GM23248 (cell line): ENCODE results near the genes CADM3, KCNJ9 and PEA15.

- RAMPAGE, long total RNA, result no peak
Measured at GRCh38 chr1:158833370-158833670, 2.2 kb downstream of the MNDA start.

DNA sequence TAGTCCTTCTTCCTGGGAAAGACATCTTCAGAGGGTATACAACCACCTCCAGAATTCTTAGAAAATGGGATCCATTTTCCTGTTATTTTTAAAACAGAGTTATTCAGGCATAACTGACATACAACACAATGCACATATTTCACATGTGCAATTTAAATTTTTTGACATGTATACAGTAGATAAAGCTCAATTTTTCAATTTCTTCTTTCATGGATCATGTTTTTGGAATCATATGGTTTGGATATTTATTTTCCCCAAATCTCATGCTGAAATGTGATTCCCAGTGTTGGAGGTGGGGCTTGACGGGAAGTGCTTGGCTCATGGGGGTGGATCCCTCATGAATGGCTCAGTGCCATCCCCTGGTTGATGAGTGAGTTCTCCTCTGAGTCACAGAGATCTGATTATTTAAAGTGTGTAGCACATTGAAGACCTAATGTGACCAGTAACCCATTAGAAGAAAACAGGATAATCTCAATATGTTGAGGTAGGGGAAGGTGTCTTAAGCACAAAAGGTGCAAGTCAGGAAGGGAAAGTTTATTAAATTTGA is 2.0 kb downstream of the PYDC5 start:
- RAMPAGE, long total RNA, result no peak

DNA sequence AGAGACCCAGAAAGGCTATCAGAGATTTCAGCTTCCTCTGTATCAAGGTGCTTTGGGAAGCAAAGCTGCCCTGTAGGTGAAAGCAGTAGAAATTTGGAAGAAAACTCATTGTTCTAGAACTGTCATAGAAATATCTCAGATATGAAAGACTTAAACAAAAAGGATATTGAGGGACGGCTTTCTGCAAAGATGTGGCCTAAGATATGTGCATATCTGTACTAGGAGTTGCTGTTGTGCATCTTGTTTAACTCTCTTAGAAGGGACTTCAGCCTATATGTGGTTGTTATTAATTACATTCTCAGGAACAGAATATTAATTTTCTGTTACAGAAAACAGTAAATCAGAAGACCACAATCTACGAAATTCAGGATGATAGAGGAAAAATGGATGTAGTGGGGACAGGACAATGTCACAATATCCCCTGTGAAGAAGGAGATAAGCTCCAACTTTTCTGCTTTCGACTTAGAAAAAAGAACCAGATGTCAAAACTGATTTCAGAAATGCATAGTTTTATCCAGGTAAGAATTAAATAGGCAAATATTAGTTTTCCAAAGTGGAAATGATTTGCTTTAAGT is 10.4 kb downstream of the IFI16 start:
- RAMPAGE, long total RNA, result no peak

GRCh38 chr1:159055853-159056410 is 20.6 kb downstream of the AIM2 start:
- RAMPAGE, long total RNA, result no peak

GRCh38 chr1:159067801-159068734 is 8.5 kb downstream of the AIM2 start:
- RAMPAGE, long total RNA, result no peak

DNA sequence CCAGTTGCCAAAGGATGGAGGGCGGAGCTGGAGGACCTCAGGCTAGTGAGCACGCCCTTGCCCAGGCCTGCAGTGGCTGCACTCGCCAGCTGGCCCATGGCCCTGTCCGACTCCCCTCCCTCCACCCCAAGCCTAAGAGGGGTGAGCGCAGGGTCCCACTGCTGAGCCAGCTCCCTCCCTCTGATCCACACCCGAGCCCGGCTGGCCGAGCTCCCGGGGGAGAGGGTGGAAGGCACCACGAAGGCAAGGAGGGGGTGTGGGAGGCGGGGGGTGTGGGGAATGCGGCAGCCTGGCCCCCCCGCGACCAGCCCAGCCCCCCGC is 234 bp upstream of the CADM3 start:
- RAMPAGE, long total RNA, result no peak

- RAMPAGE, long total RNA, result no peak
Measured at GRCh38 chr1:159171542-159172653, at the start of gene CADM3. CADM3 (plus strand) TSS chr1:159171615.

DNA sequence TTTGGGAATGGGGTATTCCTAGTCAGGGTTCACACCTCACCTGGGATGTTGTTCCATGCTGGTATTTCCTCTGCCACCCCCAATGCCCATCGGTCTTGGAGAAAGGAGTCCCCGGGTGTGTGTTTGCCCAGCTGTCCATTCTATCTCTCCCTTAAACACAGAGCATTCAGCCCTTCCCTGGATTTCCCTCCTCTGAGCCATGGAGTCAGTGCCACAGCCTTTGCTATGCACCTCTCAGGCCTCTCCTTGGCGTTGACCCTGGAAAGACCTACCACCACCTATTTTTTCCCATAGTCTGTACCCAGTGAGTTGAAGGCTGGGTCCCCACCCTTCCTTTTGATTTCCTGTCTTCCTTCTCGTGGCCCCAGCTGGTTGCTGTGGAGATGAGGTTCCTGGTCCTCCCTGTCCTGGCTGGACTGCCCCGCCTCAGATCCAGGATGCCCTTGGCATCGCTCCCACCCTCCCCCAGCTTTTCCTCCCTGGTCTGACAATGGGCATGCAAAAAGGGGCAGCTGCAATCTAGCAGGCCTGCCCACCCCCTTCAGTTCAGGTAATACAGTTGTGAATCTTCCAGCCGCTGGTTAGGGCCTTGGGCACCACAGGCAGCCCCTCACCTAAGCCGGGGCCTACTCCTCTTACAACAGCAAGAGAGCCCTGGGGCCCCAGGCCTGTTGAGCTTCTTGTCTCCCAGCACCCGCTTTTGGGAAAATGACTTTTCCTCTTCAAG is 2.3 kb upstream of the ACKR1 start:
- RAMPAGE, long total RNA, result no peak

GRCh38 chr1:159205142-159205883 is 638 bp downstream of the ACKR1 start:
- RAMPAGE, long total RNA, result no peak

DNA sequence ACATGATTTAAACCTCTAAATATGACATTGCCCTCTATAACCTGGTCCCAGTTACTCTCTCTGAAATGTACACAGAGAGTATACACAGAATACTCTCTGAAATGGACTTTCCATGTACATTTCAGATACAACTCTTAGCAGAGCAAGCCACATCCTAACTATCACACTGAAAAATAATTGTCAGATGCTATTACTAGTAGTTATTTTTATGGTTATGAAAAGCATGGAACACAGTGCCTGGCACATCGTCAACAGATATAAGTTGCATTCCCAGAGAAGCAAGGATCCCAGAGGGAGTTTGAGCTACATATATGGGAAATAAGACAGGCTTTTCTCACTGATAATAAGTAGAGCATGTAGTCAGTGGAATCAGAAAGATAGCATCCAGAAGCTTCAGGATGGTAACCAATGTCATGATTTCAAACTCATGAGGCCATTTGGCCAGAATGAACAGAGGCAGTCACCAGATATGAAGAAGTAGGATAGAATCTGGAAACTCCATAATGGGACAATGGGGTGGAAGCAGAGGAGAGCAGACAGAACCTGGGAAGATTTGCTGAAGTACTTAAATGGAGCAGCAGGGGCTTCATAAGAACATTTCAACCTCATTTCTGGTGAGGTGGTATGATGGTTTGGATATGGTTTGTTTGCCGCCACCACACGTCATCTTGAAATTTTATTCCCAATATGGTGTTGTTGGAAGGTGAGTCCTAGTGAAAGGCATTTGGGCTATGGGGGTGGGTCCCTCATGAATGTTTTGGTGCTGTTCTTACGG is 2.0 kb downstream of the APCS start:
- RAMPAGE, long total RNA, result no peak

GRCh38 chr1:159713257-159713752 is 1.1 kb downstream of the CRP start:
- RAMPAGE, long total RNA, result no peak

GRCh38 chr1:159753407-159754264 is 27.1 kb upstream of the DUSP23 start:
- RAMPAGE, long total RNA, result no peak

DNA sequence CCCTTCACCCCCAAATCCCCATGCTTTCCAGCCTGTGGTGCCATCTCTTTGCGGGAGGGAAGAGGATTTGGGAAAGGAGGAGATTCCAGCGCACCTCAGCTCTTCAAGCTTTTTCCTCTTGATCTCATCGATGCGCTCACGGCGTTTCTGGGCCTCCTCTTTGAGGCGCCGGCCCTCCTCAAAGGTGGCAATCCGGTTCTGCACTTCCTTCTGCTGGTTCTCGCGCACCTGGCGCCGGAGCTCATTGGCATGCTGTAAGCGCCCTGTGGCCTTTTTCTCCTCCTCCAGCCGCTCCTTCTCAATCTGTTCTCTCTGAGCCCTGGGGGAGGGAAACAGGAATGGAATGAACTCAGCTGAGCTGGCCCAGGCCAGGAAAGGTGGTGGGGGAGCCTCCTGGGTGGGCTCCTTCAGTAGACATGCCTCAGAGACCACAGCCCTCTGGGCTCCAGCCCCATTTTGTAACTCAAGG is 10.4 kb upstream of the VSIG8 start:
- RAMPAGE, long total RNA, result no peak

DNA sequence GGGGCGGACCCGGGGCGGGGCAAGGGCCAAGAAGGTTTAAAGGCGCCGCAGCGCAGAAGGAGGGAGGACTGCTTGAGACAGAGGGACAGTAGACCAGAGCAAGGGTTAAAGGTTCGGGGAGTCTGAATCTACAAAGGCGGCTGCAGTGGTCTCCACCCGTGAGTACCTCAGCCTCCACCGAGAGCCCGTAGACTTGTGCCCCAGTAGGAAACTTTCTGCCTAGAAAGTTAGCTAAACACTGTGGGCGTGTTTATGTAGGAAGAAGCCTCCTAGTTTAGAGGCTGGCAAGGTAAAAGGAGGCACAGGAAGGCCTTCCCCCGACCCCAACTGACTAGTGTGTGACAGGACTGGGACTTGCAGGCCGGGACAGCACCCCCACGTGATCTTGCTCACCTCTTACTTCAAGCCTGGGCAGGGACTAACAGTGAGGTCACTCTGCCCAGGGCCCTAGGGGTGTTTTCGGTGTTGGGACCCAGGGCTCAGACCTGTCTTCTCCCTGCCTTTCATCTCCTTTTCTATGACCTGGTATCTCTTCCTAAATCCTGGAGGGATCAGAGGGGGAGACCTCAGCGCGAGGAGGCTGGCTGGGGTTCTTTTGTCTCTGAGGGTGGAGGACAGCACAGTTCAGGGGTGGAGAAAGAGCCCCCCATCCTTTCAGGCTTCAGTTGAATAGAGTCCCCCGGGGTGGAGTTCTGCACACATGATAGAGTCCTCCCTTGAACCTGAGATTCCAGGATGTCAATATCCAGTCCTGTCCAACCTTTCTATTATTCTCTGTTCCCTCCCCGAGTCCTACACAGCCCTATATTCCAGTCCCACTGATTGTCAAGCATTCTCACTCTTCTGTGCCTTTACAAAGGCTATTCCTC is 483 bp upstream of the TAGLN2 start:
- RAMPAGE, long total RNA, result no peak

DNA sequence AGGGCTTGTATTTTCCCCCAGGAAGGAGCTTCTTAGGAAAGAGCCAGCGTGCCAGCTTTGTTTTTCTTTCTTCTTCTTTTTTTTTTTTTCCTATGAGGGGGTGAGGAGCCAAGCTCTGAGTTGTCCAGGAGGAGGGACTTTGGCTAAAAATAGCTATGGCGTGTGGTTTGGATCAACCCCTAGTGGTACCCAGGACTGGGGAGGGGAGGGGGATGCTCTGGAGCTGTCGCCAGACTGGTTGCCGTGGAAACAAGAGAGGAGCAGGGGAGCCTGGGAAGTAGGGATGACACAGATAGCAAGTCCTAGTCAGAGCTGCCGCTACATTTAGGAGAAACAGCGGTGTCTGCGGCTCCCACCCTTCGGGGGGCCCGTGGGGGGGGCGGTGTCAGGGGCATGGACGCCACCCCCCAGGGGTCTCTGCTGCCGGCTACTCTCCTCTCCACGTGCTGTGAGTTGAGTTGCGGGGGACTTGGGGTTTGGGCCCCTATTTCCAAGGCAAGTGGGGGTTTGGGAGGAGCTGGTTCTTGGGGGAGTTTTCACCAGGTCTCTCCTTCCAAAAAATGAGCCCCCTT is at the start of gene KCNJ9:
TSS of gene KCNJ9 (plus strand) at position 289 of the 572 bp plus-strand sequence.
- RAMPAGE, long total RNA, result no peak

DNA sequence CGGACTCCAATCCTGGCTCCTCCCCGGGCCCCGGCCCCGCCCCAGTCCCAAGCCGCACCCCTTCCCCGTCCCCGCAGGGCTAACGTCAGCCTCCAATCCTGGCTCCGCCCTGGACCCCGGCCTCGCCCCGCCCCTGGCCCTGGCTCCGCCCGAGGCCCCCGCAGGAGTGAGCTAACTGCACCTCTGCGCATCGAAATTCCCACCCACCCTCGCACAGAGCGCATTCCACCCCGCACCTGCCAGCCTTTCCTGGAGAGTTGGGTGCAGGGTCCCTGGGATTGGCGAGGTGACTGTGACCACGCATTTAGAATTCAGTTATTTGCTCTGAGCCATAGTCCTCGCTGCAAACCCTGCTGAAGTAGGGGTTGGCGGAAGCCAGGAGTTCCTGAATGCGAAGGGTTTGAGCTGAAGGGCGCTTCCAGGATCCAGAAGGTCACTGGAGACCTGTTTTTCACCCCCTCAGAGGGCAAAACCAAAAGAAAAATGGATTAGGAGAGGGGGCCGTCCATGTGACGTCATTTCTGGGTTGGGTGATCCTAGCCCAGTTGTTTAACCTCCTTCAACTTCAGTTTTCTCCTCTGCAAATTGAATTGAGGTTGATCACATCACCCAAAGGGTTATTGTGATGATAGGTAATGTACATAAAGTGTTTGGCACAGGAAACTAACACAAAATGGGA is 700 bp upstream of the IGSF8 start:
- RAMPAGE, long total RNA, result no peak

- RAMPAGE, long total RNA, result start-site peak on the plus strand at chr1:160205377-160205447, 566 and 3,305 reads in 2 replicates
Measured at GRCh38 chr1:160204936-160205632, at the start of gene PEA15. PEA15 (plus strand) TSS chr1:160205384.

GRCh38 chr1:160208126-160208659 is 3.0 kb downstream of the PEA15 start:
- RAMPAGE, long total RNA, result no peak

GRCh38 chr1:160261499-160261796 is 901 bp downstream of the DCAF8 start:
- RAMPAGE, long total RNA, result no peak

- RAMPAGE, long total RNA, result no peak
Measured at GRCh38 chr1:160283975-160284562, 864 bp downstream of the PEX19 start.